HepG2 (cell line): ENCODE results near the gene CDKAL1.

DNA sequence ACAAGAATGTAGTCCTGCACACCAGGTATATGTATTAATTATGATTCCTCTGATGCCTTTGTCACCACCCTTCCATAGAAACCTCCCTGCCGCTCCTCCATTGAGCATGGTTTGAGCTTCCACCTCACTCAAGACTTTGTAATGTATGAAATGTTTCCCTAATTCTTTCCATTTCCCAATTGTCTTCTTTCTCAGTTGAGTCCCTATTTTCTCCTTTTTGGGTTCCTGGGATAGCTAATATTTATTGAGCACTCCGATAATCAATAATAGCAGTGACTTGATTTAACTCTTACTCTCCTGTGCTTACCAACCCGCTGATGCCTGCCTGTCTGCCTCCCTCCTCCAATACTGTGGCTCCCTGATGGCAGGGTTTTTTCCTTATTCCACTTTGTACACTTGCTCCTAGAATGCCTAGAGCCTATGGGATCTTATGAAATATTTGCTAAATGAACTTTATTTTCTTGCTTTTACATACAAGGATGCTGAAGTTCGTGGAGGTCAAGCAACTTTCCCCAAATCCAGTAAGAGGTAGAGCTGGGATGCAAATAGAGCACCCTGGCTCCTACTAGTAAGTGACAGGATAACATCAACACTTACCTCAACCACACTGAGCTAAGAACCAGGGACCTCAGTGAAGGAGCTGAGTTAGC lies 136.8 kb downstream of the KIF13A start:
- RRBS, 2 experiments: no CpG with 5 or more reads among the region's 4 CpGs
CAGE:
- cytosol, long polyA minus RNA: no peak
- cytosol, long polyA plus RNA: no peak
- long polyA plus RNA: no peak
- nucleus, long polyA minus RNA: no peak
- nucleus, long polyA plus RNA: no peak

DNA sequence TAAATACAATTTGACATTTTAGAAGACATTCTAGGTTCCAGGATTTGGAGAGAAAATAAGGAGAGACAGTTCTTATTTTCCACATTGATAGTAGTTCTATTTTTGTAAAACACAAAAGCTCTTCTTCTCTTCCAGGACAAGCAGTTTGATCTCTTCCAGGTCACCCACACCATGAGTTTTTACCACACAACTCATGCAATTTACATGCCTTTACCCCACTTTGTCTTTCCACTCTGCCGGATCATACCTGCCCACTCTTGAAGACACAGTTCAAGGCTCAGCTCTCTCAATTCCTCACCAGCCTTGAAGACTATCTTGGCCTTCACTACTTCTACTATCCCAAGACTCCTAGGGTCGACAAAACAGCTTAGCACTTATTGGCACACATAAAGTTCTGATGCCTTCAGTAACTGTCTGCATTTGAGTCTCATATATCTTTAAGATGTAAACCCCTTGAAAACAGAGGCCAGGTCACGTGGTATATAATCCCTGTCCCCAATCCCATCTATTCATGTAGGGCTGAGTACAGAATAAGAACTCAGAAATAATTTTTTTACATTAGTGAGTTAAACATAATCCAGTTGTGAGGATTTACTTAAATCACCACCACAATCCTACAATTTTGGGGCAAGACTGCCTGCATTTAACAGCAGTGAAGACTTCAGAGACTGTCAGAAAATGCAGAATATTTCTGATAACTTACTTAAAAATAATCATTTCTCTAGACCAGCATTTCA lies 84.9 kb downstream of the KIF13A start:
- RRBS, 2 experiments: no CpG with 5 or more reads among the region's 3 CpGs
CAGE:
- cytosol, long polyA minus RNA: no peak
- cytosol, long polyA plus RNA: no peak
- long polyA plus RNA: no peak
- nucleus, long polyA minus RNA: no peak
- nucleus, long polyA plus RNA: no peak

- RRBS, 2 experiments: no CpG with 5 or more reads among the region's 6 CpGs
CAGE:
- cytosol, long polyA minus RNA: no peak
- cytosol, long polyA plus RNA: no peak
- long polyA plus RNA: no peak
- nucleus, long polyA minus RNA: no peak
- nucleus, long polyA plus RNA: no peak
Measured at GRCh38 chr6:17985325-17985675, 2.1 kb downstream of the KIF13A start.

DNA sequence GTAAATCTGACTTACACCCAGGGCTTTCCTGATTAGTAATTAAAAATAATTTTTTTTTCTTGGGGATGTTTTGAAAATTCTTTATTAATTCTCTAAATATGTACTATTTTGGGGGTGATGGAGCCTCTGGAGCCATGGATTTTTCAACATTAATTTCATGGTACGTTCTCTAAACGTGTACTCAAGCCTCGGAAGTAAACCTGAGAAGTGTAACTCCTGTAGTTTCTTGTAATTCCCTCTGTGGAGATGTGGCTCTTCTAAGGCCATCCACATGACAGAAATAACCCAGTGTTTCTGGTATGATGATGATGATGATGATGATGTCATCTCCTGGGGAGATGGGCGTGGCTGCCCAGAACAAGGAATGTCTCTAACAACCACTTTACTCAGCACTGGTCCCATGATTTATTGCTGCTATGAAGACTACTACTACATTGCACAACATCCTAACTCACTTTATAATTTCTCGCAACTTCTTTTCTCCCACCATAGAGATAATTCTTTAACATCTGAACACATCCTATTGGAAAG lies 6.7 kb downstream of the TPMT start:
- RRBS, 2 experiments: no CpG with 5 or more reads among the region's 5 CpGs
CAGE:
- cytosol, long polyA minus RNA: no peak
- cytosol, long polyA plus RNA: no peak
- long polyA plus RNA: no peak
- nucleus, long polyA minus RNA: no peak
- nucleus, long polyA plus RNA: no peak

DNA sequence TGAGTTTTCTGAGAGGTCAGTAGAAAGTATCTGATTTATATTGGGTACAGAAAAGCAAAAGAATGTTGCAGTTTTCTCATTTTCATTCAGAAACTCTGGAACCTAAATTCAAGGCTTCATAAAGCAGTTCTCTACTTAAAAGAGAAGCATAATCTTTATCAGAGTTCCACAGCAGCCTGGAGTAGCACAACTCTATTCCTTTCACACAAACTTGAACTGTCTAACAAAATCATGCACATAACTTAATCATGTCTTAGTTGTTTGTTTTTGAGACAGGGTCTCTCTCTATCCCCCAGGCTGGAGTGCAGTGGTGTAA lies 1.2 kb downstream of the TPMT start:
CAGE:
- cytosol, long polyA minus RNA: no peak
- cytosol, long polyA plus RNA: no peak
- long polyA plus RNA: no peak
- nucleus, long polyA minus RNA: no peak
- nucleus, long polyA plus RNA: no peak

- RRBS, 2 experiments: no CpG with 5 or more reads among the region's 2 CpGs
CAGE:
- cytosol, long polyA minus RNA: no peak
- cytosol, long polyA plus RNA: no peak
- long polyA plus RNA: no peak
- nucleus, long polyA minus RNA: no peak
- nucleus, long polyA plus RNA: no peak
Measured at GRCh38 chr6:18161068-18161640, 5.9 kb downstream of the KDM1B start.

- RRBS, 2 experiments: no CpG with 5 or more reads among the region's 8 CpGs
CAGE:
- cytosol, long polyA minus RNA: no peak
- cytosol, long polyA plus RNA: no peak
- long polyA plus RNA: no peak
- nucleus, long polyA minus RNA: no peak
- nucleus, long polyA plus RNA: no peak
Measured at GRCh38 chr6:18387851-18388806, 979 bp downstream of the RNF144B start.

- RRBS, 2 experiments: no CpG with 5 or more reads among the region's 5 CpGs
CAGE:
- cytosol, long polyA minus RNA: no peak
- cytosol, long polyA plus RNA: no peak
- long polyA plus RNA: no peak
- nucleus, long polyA minus RNA: no peak
- nucleus, long polyA plus RNA: no peak
Measured at GRCh38 chr6:19824372-19824809, 12.8 kb upstream of the ID4 start.

- RRBS, 2 experiments: no CpG with 5 or more reads among the region's 11 CpGs
CAGE:
- cytosol, long polyA minus RNA: no peak
- cytosol, long polyA plus RNA: no peak
- long polyA plus RNA: no peak
- nucleus, long polyA minus RNA: no peak
- nucleus, long polyA plus RNA: no peak
Measured at GRCh38 chr6:20126705-20127300, 85.5 kb downstream of the MBOAT1 start.

DNA sequence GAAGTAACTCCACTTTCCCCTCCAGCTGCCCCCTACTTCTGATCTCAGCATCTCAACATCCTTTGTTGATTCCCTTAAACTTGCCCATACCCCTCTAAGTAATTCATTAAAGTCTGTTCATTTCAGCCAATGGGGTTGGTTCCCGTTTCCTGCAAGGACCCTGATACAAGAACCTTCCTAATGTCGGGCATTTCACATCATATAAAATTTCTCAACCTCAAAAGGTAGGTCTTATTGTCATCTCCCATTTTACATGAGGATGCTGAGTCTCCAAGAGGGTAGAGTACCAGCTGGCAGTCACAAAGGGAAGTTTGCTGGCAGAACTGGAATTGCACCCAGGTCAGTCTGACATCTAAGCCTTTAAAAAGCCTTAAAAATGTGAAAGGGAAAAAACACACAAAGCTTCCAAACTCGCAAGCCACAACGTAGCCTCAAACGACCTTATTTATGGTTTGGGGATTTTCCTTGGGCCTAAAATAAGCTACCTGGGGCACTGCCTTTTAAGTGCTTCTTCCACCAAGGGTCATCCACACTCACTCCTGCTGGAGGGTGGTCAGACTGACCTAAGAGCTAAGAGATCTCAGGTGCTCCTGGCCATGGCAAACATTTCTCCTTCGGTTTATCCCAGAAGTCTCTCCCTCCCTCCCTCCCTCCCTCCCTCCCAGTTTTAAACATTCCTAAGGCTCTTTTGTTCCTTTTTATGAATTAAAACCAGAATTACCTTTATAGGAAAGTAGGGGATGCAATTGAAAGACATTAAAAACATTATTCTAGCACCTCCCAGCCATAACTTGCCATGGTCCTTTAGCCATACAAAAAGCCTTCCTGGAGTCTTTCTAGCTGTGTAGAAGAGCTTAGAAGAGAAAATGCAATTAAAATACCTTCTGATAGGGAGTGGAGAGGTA lies 2.1 kb downstream of the MBOAT1 start:
- RRBS, 2 experiments: no CpG with 5 or more reads among the region's 6 CpGs
CAGE:
- cytosol, long polyA minus RNA: no peak
- cytosol, long polyA plus RNA: no peak
- long polyA plus RNA: no peak
- nucleus, long polyA minus RNA: no peak
- nucleus, long polyA plus RNA: no peak

DNA sequence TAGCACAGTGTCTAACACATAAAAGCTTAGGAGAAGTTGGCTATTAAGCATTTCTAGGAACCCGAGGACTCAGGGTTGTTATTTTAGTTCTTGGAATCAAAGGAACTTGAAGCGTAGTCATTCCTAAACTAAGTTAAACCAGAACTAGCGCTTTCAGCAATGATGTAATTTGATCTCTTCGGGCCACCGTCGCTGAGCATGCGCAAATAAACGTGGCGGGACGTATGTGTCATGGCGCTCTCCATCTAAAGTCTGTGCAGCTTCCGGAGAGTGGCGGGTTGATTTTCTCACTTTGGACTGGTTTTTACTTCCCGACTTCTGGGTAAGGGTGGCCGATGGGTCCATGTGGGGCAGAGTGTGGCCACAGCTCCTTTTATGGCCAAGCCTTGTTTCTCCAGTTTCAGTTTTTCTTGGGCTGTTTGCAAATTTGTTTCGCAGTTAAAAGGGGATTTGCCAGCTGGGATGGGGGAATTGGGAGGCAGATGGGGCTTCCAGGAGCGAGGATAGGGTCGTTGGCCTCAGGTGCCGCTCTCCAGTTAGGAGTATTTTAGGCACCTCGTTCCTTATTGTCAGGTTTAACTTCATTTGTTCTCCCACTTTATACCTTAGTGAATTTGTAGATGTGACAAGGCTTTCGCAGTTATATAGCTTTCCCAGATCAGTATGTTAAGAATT lies at the start of gene CDKAL1:
Gene CDKAL1 (plus strand): TSS at position 205 of the 675 bp plus-strand sequence.
- RRBS, 2 experiments: no CpG with 5 or more reads among the region's 21 CpGs
CAGE:
- cytosol, long polyA minus RNA: start-site peak on the plus strand centred at position 221 of the sequence, 33 bp wide, 53 reads
- cytosol, long polyA plus RNA: start-site peak on the plus strand centred at position 251 of the sequence, 52 bp wide, 99 and 157 reads in 2 replicates
- long polyA plus RNA: start-site peak on the plus strand centred at position 265 of the sequence, 123 bp wide, 175 and 410 reads in 2 replicates
- nucleus, long polyA minus RNA: no peak
- nucleus, long polyA plus RNA: start-site peak on the plus strand centred at position 259 of the sequence, 112 bp wide, 1,294 and 1,291 reads in 2 replicates

DNA sequence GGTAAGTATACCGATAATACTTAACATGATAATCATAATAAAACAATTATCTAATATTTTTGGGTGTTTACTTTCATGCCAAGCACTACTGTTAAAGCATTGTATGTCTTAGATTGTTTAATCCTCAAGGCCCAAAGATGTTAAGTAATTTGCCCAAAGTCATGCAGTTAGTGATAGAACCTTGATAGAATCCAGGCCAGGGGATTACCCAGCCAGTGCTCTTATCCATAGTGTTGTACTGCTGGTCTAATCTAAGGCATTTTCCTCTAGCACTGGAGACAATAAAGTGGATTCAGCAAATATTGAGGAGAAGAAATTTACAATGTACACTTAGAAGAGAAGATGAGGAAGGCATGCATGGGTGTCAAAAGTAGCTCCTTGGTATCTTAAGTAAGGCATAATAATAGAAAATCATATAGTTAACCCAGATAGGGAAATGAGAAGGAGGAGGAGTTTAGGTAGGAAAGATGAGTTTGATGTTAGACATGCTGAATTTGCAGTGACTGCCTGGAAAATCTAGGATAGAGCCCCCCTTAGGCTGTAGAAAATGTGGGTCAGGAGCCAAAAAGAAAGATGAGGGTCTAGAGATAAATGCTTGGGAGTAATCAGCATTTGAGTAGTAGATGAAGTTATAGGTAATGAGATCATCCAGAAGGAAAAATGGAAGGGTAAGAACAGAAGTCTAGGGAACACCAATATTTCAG lies 473.5 kb downstream of the CDKAL1 start:
- RRBS, 2 experiments: no CpG with 5 or more reads among the region's 1 CpG
CAGE:
- cytosol, long polyA minus RNA: no peak
- cytosol, long polyA plus RNA: no peak
- long polyA plus RNA: no peak
- nucleus, long polyA minus RNA: no peak
- nucleus, long polyA plus RNA: no peak

- RRBS, 2 experiments: no CpG with 5 or more reads among the region's 8 CpGs
CAGE:
- cytosol, long polyA minus RNA: no peak
- cytosol, long polyA plus RNA: no peak
- long polyA plus RNA: no peak
- nucleus, long polyA minus RNA: no peak
- nucleus, long polyA plus RNA: no peak
Measured at GRCh38 chr6:21022191-21023219, 488.2 kb downstream of the CDKAL1 start.

GRCh38 chr6:21538158-21538453 lies 55.4 kb upstream of the SOX4 start:
- RRBS, 2 experiments: no CpG with 5 or more reads among the region's 4 CpGs
CAGE:
- cytosol, long polyA minus RNA: no peak
- cytosol, long polyA plus RNA: no peak
- long polyA plus RNA: no peak
- nucleus, long polyA minus RNA: no peak
- nucleus, long polyA plus RNA: no peak

GRCh38 chr6:21597064-21597290 lies 3.4 kb downstream of the SOX4 start:
- RRBS, 2 experiments: no CpG with 5 or more reads among the region's 3 CpGs
CAGE:
- cytosol, long polyA minus RNA: no peak
- cytosol, long polyA plus RNA: no peak
- long polyA plus RNA: no peak
- nucleus, long polyA minus RNA: no peak
- nucleus, long polyA plus RNA: no peak

DNA sequence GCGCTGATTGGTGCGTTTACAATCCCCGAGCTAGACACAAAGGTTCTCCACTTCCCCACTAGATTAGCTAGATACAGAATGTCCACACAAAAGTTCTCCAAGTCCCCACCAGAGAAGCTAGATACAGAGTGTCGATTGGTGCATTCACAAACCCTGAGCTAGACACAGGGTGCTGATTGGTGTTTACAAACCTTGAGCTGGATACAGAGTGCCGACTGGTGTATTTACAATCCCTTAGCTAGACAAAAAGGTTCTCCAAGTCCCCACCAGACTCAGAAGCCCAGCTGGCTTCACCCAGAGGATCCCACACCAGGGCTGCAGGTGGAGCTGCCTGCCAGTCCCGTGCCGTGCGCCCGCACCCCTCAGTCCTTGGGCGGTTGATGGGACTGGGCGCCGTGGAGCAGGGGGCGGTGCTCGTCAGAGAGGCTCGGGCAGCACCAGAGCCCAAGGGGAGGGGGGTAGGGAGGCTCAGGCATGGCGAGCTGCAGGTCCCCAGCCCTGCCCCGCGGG lies 16.0 kb downstream of the SOX4 start:
- RRBS, 2 experiments: no CpG with 5 or more reads among the region's 18 CpGs
CAGE:
- cytosol, long polyA minus RNA: no peak
- cytosol, long polyA plus RNA: no peak
- long polyA plus RNA: no peak
- nucleus, long polyA minus RNA: no peak
- nucleus, long polyA plus RNA: no peak

GRCh38 chr6:21808144-21808488 lies 214.6 kb downstream of the SOX4 start:
- RRBS, 2 experiments: no CpG with 5 or more reads among the region's 5 CpGs
CAGE:
- cytosol, long polyA minus RNA: no peak
- cytosol, long polyA plus RNA: no peak
- long polyA plus RNA: no peak
- nucleus, long polyA minus RNA: no peak
- nucleus, long polyA plus RNA: no peak

- RRBS, 2 experiments: 6% methylated on average over 2 of the region's 11 CpGs; no CpG with 5 or more reads in 1 of the 2 experiments
CAGE:
- cytosol, long polyA minus RNA: no peak
- cytosol, long polyA plus RNA: no peak
- long polyA plus RNA: no peak
- nucleus, long polyA minus RNA: no peak
- nucleus, long polyA plus RNA: no peak
Measured at GRCh38 chr6:21987453-21987874, 309.4 kb downstream of the PRL start.

GRCh38 chr6:22025006-22026425 lies 271.3 kb downstream of the PRL start:
- RRBS, 2 experiments: no CpG with 5 or more reads among the region's 14 CpGs
CAGE:
- cytosol, long polyA minus RNA: no peak
- cytosol, long polyA plus RNA: no peak
- long polyA plus RNA: no peak
- nucleus, long polyA minus RNA: no peak
- nucleus, long polyA plus RNA: no peak

DNA sequence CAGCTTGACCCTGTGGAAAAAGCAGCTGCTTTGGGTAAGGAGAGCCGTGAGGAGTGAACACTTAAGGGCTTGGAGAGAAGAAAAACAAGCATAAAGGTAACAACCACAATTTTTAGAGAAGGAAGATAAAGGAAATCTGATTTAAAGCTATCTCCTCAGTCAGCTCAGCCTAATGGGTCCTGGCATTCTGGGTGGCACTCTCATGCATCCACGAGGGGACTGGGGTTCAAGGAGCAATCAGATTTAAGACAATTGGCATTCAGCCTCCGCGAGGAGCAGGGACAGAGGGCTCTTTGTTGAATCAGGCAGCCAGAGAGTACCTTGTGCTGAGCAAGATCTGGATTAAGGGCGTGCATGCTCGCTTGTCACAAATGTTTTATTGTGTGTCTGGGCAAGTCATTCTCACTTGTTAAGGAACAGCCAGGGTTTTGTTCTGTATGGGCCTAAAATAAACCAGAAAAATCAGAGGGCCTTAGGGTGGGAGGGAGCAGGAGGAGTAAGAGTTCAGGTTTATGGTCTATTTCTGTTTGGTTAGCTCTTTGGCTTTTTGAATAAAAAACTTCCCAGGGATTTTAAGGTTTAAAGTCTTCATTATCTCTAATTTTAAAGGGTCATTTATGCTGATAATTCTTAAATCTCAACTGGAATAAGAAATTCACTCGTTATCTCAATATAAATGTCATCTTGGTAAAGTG lies 475.3 kb upstream of the NRSN1 start:
- RRBS, 2 experiments: no CpG with 5 or more reads among the region's 7 CpGs
CAGE:
- cytosol, long polyA minus RNA: no peak
- cytosol, long polyA plus RNA: no peak
- long polyA plus RNA: no peak
- nucleus, long polyA minus RNA: no peak
- nucleus, long polyA plus RNA: no peak